Ishikawa (cell line): ENCODE results near the gene BSX.

GRCh38 chr11:121587957-121588189, 135.8 kb downstream of the SORL1 start:
- RRBS = no CpG with 5 or more reads among the region's 11 CpGs

DNA sequence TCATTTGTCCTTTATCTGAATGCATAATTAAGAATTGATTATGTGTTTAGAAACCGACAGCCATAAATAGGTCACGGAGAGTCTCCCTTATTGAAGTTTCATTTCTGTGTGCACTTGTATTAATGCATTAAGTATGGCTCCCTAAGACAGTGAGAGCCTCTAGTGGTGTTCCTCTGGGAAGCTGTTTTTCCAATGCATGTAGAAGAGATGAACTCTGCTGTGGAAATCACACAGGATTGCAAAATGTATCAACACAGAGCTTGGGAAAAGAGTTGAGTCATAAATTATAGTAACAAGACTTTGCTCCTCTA, 209.6 kb downstream of the SORL1 start:
- RRBS = no CpG with 5 or more reads among the region's 2 CpGs

DNA sequence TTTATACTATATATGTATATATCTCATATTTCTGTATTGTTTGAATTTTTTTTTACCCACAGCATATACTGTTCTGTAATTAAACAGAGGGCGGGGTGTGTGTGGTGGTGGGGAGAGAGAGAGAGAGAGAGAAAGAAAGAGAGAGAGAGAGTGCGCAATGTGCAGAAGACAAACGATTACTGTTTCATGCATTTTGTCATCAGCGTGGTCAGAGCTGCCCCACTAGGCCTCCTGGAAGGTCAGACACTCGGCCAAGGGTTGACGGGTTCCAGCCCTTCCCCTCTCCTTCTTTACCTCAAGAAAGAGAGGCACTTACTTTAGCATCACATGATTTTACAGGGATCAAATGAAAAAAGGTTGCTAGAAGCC, 269.8 kb downstream of the SORL1 start:
- RRBS = no CpG with 5 or more reads among the region's 6 CpGs

GRCh38 chr11:121827145-121827345, 289.0 kb downstream of the BLID start:
- RRBS = no CpG with 5 or more reads among the region's 1 CpG

DNA sequence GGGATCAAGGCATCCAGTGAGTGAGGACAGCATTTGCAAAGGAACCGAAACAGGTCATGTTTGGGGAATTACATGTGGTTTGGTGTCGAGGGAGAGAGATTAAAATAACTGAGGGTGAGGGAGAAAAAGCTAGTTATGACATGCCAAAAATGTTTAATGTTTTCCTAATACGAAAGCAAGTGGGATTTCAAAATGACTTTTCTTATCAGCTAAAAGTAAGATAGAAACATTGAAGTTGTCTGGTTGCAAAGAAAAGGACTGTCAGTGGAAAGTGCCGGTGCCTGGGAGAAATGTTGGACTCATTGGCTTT, 157.0 kb downstream of the BLID start:
- RRBS = no CpG with 5 or more reads among the region's 4 CpGs

DNA sequence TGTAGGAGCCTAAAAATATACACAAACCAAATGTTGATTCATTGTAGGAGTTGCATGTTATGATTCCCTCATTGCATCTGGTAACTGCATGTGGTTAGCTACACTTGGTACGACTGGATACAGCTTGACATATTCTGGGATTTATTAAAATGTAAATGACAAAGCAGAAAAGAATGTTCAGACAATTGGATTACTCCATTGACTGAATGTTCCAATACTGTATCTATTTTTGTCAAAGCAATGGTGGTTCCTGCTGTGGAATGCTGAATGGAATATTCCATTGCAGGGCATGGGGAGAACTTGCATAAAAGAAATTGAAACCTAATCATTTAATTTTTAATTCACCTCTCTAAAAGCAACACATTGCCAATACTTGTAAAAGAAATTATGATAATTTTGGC, 30.7 kb downstream of the BLID start:
- RRBS = no CpG with 5 or more reads among the region's 1 CpG

- RRBS = no CpG with 5 or more reads among the region's 6 CpGs
Observed at GRCh38 chr11:122096636-122096981, 19.4 kb downstream of the BLID start.

DNA sequence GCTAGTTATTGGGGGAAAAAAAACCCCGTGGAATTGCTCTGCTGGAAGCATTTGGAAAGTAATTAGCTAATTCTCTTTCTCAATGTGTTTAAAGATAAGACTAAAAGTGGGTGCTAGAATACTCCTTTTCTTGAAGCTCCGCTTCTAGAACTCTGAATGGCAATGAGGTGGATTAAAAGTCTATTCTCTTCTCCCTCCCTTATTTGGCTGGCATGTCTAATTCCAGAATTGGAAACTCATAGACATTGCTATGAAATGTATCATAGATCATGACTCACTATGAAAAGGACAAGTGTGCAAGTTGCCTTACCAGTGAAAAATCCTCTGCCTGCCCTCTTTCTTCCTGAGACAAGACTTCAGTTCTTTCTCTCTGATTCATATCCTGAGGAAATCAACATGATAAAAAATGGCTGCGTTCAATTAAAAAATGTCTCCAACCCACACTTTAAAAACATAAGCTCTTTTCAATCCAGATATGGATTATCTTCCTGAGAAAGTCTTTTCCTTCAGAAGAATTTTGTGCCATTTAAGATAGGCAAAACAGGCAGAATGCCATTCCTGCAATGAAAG, 73.2 kb upstream of the BLID start:
- RRBS = no CpG with 5 or more reads among the region's 3 CpGs

- RRBS = no CpG with 5 or more reads among the region's 15 CpGs
Observed at GRCh38 chr11:122207386-122208326, 91.6 kb upstream of the BLID start.

DNA sequence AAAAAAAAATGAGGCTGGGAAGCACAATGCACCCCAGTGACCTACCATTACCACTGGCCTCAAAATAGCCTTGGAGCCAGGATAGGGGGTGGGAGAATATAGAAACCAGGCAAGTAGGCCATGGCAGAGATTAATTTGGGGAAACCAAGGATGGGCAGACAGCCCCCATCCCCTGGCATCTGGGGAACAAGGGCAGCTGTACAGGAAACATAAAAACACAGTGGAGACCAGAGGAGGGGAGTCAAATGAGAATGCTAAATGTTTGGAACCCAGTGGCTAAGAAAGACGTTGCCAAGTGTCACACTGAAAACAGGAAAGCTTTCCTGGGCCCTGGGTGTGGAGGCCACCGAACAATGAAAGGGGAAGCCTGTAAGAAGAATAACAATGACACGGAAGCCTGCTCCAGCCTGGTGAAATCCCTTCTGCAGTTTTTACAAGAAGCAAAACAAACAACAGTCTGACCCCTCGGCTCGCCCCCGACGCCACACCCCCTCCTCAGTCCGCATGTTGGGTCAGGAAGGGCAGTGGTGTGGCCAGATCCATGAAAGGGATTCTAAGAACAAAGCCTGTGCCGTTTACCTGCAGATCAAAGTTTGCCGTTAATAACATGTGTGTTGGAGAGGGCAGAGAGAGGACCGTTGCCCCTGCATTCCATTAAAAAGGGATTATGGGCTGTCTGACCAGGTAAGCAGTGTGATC, 113.5 kb upstream of the BLID start:
- RRBS = no CpG with 5 or more reads among the region's 11 CpGs

GRCh38 chr11:122309157-122310208, 193.5 kb upstream of the BLID start:
- RRBS = no CpG with 5 or more reads among the region's 22 CpGs

DNA sequence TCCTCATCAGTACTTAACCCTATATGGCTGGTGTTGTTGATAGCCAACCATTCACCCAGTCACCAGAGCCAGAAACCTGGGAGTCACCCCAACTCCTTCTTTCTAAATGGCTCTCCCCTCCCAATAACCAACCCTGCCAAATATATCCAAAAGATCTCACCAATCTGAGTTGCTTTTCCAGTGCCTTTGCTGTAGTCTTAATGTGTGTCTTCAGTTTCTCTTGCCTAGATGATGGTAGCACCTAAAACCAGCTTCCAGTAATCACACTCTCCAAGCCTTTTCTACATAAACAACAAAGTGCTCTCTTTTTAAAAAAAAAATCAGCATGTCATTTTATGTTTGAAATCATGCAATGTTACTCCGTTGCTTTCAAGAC, 206.1 kb upstream of the BLID start:
- RRBS = no CpG with 5 or more reads among the region's 1 CpG

- RRBS = no CpG with 5 or more reads among the region's 4 CpGs
Observed at GRCh38 chr11:122336195-122336822, 220.3 kb upstream of the BLID start.

DNA sequence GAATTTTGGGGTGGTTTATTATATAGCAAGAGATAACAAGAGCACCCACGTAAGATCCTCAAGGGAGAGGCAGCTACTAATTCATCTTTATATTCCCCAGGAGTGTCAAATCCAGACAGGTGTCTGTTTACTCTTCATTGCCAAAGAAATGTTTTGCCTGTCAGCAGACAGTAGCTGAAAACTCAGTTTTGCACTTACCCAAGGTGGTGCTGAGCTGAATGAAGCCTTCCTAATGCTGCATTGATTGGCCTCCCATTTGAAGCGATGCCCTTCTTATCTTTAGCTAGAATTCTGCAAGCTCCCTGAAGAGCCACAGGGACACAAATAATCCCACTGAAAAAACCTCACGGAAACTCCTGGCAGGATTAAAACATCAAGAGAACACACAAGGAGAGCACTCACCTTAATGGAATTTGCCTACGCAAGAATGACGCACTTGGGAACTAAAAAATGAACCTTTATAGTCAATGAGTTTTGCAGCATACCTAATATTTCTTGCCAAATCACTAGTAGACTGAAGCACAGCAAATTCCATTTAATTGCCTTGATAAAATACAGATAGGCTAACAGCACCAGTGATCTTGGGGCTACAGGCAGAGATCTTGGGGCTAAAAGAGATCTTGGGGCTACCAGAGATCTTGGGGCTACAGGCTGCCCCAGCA, 232.9 kb upstream of the UBASH3B start:
- RRBS = no CpG with 5 or more reads among the region's 5 CpGs

DNA sequence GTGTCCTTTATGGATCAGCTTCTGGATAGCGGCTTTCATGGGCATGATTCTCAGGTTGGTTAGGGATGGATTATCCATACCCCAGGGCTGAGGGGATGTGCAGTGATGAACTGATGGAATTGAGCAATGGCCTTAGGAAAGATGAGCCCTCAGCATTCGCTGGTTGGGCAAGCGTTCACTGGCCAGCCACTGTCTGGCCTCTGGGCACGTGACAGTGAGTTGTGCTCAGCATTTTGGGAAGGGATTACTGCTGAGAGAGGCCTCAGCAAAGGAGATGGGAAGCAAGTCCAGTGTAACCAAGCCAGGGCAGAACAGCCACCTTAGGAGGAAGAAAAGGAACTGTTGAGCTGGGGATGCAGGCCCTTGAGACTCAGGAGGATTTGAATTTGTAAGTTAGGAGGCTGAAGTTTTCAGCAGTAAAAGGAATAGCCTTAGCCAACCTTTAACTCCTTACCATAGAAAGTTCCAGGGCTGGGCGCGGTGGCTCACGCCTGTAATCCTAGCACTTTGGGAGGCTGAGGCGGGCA, 17.4 kb downstream of the UBASH3B start:
- RRBS = no CpG with 5 or more reads among the region's 8 CpGs

DNA sequence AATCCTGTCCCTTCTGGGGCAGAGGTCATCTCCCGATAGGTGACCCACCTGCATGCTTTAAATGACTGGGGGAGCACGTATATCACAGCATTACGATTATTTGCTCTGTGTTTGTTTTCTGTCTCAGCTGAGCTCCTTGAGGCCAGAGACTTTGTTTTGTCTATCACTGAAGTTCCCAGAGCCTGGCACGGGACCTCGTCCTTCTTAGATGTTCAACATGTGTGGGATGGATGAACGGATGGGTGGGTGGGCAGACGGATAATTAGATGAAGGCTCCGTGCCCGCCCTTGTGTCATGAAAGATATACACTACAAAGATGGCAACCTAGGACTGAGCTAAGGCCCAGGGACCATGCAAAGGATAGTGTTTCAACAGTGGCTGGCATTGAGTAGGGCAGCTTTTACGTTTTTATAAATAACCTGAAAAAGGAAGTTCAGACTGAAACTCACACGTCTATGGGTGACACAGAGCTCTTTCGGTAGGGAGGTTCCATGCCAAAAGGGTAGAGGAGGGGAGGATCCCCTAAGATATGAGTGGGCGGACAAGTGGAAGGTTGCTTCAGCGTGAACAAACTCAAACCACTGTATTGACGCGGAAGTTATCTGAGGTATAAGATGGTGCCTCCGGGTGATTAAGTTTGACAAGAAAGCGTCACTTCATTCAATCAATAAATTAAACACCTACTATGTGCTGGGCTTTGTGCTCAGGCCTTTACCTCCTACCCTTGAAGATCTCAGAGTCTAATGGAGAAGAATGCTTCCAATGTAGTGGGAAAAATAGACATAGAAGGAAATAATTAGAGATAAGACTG, 90.5 kb downstream of the UBASH3B start:
- RRBS = no CpG with 5 or more reads among the region's 18 CpGs

DNA sequence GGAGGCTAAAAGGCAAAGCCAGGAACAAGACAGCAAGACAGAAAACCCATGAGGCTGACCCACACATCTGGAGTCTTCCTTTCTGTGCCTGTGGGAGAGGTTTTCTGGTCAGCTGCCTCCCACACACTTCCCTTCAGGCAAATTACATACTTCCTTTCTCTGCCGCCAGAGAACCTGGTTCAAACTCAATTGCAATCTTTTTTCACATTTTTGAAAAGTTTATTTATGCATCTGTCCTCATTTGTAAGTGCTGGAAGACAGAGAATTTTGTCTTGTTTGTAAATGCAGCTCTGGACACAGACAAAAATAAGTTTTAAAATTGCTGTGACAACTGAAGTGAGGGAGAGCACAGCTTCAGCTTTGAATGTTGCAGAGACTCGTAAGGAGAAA, 29.7 kb upstream of the CRTAM start:
- RRBS = no CpG with 5 or more reads among the region's 2 CpGs

DNA sequence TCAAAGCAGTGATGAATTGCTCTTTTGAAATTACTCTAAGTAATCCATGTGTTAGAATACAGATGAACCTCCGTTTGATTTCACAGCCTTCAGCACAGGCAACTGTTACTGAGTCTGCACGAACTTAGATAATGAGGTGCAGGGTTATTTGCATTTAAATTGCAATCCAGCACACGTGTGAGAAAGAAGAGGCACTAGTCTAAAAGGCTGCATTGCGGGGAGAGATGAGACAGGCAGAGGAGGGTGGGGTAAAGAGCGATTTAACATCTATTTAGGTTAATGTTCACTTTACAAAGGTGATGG, 24.9 kb upstream of the CRTAM start:
- RRBS = no CpG with 5 or more reads among the region's 5 CpGs

DNA sequence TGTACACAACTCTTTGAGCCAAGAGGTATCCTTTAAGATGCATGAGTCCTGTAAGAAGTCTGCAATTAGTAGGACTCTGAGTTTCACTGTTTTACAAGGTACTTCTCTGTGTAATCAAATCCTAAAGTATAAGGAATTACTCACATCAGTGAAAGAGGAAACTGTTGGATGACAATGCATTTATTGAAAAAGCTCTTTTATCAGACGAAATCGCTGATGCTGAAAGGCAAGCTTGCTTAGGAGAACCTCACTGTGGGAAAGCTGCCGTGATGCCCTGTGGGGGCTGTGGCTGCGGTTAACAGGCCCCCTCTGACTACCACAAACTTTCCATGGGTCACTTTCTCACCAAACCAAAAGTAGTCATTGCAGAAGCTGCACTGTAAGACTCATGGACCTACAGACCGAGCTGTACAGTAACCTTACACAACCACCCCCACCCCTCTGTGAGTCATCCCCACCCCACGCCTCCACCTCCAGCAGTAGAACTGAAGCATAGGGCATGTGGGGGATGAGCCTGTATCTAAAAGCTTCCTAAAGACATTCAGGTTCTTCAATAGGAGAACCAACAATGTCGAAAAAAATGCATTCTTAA, 18.3 kb downstream of the CRTAM start:
- RRBS = no CpG with 5 or more reads among the region's 7 CpGs

- RRBS = 8% methylated on average over 19 of the region's 31 CpGs
Observed at GRCh38 chr11:122981556-122982242, at the start of gene BSX. Gene BSX (minus strand): TSS chr11:122981834.